ENCODE data around the genes TMEM18, TRAPPC12 and SOX11.

DNA sequence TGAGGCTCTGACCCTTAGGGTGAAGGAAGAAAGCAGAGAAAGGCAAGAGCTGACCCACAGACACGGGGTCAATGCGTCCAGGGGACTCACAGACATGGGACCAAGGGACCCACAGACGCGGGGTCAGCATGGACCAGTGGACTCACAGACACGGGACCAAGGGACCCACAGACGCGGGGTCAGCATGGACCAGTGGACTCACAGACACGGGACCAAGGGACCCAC is 28.8 kb downstream of the TMEM18 start:
- PRO-cap: no peak
- RAMPAGE, long total RNA: no peak

GRCh38 chr2:672992-673473 is 4.2 kb downstream of the TMEM18 start:
- PRO-cap: no peak
- RAMPAGE, long total RNA: no peak

- PRO-cap: no peak
- RAMPAGE, long total RNA: start-site peak on the minus strand at chr2:677366-677466, 1,097 and 1,077 reads in 2 replicates
Observed at GRCh38 chr2:676600-677627, at the start of gene TMEM18. TSS of gene TMEM18 (minus strand) at chr2:677406.

GRCh38 chr2:694949-695611 is 17.9 kb upstream of the TMEM18 start:
- PRO-cap: no peak
- RAMPAGE, long total RNA: no peak

GRCh38 chr2:1488014-1488565 is 74.8 kb downstream of the TPO start:
- PRO-cap: no peak
- RAMPAGE, long total RNA: no peak

DNA sequence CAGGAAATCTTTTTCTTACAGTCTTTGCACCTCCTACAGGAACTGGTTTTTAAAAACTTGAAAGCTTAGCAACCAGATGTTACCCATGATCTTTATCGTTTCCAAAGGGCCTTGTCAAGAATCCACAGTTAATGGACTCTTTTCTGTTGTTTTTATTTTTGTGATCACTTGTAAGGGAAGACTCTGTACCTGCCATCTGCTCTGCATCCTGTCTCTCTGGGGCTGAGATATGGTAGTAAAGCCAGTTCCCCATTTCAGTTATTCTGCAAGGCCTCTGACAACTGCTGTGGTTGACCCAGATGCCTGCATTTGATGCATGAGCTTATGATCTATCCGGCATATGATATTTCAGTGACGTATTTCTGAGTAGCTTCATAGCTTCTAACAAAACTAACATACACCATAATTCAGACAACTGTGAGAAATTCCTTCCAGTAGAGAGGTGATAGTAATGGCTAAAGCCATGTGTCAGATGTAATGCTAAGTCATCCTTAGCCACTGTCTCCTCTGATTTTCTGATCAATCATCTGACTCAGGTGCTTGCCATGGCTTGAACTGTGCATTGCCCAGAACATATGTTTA is 105.1 kb downstream of the TPO start:
- PRO-cap: no peak
- RAMPAGE, long total RNA: no peak

DNA sequence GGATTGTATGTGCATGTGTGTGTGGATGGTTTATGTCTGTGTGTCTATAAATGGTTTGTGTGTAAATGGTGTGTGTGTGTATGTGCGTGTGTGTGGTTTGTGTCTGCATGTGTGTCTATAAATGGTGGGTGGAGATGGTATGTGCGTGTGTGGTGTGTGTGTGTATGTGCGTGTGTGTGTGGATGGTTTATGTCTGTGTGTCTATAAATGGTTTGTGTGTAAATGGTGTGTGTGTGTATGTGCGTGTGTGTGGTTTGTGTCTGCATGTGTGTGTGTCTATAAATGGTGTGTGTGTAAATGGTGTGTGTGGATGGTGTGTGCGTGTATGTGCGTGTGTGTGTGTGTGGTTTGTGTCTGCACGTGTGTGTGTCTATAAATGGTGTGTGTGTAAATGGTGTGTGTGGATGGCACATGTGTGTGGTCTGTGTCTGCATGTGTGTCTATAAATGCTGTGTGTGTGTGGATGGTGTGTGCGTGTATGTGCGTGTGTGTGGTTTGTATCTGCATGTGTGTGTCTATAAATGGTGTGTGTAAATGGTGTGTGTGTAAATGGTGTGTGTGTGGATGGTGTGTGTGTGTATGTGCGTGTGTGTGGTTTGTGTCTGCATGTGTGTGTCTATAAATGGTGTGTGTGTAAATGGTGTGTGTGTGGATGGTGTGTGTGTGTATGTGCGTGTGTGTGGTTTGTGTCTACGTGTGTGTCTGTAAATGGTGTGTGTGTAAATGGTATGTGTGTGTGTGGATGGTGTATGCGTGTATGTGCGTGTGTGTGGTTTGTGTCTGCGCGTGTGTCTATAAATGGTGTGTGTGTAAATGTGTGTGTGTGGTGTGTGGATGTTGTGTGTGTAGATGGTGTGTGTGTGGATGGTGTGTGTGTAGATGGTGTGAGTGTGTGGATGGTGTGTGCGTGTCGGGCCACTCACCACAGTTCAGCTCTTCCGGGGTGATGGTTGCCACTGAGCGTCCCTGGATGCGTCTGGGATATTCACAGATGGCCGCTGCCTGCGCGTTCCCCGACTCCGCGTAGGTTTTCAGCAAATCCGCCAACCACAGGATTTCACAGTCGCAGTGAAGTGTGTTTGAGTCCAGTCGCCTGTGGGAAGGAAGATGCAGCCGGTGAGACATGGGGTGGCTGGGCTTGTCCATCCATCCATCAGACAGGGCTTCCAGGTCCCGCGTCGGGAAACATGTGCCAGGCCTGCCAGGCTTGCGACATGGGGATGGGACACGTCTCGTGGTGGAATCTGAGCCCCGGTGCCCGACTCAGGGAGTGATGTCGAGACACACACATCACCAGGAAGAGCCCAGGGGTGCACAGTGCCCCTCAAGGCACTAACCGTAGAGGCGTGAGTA is 64.6 kb downstream of the PXDN start:
- PRO-cap: no peak
- RAMPAGE, long total RNA: no peak

DNA sequence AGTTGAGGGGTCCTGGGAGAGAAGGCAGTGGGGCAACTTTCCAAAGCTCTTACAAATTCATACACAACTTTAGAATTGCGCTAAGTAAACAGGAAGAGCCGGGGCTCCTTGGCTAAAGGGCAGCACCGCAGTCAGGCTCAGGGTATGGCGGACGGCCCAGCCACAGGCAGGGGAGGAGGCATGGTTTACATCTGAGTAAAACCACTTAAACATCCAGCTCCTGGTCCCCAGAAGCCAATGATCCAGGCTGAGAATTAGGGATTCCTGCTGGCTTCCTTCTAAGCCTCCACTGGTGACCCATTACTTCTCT is 13.9 kb downstream of the PXDN start:
- PRO-cap: no peak
- RAMPAGE, long total RNA: no peak

DNA sequence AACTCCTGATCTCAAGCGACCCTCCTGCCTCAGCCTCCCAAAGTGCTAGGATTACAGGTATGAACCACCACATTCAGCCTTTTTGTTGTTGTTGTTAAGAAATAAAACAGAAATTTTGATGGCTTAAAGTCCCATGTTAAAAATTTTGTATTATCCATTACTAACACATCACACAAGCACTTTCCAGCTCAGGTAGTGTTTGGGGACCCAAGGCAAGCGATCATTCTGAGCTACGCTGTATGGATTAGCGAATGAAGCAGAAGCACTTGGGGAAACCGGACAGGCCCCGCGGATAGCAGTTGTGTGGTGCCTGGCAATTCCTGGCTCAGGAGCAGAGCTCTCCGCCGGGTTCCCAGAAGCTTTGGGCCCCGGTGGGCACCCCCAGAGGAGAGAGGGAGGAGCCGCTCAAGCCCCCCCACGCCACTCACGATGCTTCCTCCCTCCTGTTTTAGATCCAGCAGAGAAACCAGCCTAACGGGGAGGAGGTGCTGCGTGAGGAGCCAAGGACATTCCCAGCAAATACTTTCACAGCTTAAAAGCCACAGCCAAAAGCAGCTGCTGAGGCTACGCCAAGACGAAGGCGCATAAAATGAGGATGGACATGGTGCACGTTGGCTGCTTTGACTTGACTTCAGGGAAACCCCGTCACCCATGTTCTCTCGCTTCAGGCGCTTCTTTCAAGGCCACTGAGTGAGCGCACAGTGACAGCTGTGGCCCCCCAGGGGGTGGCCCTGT is 71.9 kb upstream of the PXDN start:
- PRO-cap: no peak
- RAMPAGE, long total RNA: no peak

DNA sequence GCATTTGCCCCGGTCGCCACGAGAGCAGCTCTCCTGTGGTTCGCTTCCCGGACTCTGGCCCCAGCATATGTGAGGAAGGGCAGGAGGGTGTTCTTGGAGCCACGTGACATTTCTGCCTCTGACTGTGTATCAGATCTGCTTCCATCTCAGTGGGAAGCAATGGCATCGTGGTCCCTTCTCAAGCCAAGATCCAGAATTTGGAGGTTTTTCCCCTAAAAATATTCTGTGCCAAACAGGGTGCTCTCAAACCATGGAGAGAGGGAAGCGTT is 74.2 kb upstream of the PXDN start:
- PRO-cap: no peak
- RAMPAGE, long total RNA: no peak

DNA sequence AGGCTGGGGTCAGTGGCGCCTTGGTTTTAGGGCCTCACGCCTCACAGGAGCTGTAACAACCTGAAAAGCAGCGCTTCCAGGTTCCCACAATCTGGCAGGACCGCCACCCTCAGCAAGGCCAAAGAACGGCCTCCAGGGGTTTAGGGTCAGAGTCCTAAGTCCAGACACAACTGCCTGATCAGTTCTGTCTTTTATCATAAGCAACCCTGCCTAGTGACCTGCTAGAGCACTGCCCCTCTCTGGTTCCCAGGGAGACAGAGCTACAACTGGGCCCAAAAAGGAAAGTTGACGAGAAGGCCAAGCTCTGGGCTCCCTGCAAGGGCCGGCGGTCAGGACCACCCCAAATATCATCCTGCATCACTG is 52.8 kb downstream of the EIPR1 start:
- PRO-cap: no peak
- RAMPAGE, long total RNA: no peak

DNA sequence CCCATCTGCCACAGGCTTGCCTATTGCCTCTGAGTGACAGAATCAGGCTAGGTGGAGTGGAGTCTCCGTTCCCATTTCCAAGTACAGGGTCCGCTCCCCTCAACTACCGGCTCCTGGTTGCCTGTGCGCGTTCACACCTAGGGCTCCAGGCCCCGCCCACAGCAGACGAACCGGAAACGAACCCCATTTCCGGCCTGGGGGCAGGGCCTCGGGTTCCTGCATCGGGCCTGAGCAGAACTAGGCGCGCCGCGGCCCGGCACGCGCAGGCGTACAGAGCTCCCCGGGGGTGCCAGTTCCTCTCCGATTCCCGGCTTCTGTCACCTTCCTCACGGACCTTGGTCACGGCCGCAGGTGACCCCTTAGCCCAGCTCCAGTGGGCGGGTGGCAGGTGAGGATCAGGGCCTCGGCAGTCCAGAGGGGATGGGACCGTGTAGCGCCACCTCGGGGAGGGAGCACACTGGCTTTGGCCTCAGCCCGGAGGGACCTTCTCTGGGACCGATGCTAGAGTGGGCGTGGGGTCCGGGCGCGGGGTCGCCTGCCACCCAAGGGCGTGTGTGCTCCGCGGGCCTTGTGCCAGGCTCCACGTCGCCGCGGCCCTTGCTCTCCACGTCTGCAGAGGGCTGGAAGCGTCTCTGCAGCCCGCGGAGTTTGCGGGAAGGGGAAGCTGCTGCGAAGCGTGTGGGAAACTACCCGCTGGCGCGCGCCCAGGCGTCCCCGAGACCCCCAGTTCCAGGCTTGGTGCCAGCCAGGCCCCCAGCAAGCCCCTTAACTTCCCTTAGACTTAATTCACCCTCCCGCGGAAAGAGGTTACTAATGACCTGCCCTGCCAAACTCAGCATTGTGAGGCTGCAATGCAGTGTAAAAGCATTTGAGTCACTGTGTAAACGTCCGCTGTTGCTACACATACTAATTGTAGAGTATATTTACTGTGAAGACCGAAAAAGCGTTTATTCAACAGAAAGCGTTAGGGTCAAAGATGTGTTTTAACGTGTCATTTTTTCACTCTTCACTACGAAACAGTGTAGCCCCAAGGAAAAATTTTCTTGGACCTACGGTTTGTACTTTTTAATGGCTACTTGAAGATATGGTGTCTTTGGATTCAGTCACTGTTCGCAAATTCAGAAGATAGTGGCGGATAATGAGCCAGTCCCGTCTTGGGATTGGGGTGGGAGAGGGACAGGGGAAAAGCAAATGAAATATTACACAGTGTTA is at the start of gene TRAPPC12:
TSS of gene TRAPPC12 (plus strand) at position 206 of the 1,212 bp plus-strand sequence.
- PRO-cap: no peak
- RAMPAGE, long total RNA: no peak

- PRO-cap: no peak
- RAMPAGE, long total RNA: no peak
Observed at GRCh38 chr2:3470774-3471239, 48.5 kb downstream of the ADI1 start.

DNA sequence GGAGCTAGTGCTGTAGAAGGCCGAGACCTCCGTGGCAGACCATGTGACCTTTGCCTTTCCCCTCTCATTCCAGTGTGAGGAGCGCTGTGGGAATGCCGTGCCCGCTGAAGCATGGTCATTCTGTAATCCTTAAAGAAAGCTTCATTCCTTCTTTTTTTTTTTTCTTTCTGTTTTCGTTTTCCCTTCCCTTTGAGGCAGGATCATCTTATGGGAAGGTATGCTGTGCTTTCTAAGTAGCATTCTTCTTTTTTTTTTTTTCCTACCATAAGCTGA is 208.8 kb downstream of the DCDC2C start:
- PRO-cap: no peak
- RAMPAGE, long total RNA: no peak

GRCh38 chr2:5692318-5693015 is at the start of gene SOX11:
TSS of gene SOX11 (plus strand) at chr2:5692384.
- PRO-cap: no peak
- RAMPAGE, long total RNA: no peak

- PRO-cap: no peak
- RAMPAGE, long total RNA: no peak
Observed at GRCh38 chr2:6932842-6933232, 15.6 kb downstream of the RNF144A start.

DNA sequence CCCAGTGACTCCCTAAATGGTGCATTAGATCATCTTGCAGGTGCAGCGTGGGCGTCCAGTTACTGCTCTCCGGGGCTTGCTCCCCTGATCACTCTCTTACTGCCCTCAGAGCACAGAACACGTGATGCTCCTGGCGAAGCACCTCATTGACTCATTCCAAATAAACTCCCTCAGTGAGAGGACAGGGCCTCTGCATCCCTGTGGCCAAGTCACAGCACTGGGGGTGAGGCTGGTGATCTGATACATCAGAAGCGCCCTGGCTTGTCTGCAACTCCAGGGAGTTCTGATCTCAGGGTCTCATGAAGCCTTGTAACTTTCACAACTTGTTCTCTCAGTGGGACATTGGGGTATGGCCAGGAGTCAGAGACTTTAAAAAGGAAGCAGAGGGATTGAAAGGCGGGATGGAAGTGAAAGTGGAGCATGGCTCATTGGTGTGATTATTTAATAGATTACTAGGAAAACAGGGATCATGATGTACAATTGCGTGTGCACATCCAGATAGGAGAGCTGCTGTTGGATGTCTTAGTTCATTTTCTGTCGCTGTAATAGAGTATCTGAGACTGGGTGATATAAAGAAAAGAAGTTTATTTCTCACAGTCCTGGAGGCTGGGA is 41.8 kb downstream of the RNF144A start:
- PRO-cap: no peak
- RAMPAGE, long total RNA: no peak

- PRO-cap: no peak
- RAMPAGE, long total RNA: no peak
Observed at GRCh38 chr2:7010310-7010749, 93.1 kb downstream of the RNF144A start.

DNA sequence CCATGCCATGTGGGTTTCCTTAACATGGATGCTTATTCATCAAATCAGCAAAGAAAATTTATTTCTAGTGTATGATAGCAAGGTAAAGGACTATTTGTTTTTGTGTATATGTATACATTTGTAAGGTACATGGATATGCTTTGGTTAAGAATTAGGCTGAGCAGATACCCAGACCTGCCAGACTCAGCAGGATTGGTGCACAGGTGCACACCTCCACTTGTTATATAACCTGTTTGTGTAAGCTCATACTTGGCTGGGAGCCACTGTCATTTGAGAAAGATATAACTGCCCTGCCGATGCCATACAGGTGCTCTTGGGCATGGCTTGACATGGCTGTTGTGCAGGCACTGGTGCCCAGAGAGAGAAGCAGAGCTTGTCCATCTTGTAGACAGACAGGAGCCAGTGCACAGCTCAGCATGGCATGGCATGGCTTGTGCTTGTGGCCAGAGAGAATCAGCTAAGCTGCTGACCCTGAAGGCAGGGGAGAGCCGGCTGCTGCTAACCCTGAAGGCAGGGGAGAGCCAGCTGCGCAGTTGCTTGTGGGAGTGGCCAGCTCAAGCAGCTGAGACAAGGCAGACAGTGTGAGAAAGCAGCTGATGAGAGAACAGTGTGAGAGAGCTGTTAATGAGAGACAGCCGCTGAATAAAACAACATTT is 136.5 kb downstream of the RNF144A start:
- PRO-cap: no peak
- RAMPAGE, long total RNA: no peak

GRCh38 chr2:7077469-7078341 is 160.5 kb downstream of the RNF144A start:
- PRO-cap: no peak
- RAMPAGE, long total RNA: no peak

Measured in spinal cord (tissue), 3 donors.